Hepatocyte (in vitro differentiated cells and primary cell): ENCODE measurements around the genes IGLON5 and SIGLEC6.

DNA sequence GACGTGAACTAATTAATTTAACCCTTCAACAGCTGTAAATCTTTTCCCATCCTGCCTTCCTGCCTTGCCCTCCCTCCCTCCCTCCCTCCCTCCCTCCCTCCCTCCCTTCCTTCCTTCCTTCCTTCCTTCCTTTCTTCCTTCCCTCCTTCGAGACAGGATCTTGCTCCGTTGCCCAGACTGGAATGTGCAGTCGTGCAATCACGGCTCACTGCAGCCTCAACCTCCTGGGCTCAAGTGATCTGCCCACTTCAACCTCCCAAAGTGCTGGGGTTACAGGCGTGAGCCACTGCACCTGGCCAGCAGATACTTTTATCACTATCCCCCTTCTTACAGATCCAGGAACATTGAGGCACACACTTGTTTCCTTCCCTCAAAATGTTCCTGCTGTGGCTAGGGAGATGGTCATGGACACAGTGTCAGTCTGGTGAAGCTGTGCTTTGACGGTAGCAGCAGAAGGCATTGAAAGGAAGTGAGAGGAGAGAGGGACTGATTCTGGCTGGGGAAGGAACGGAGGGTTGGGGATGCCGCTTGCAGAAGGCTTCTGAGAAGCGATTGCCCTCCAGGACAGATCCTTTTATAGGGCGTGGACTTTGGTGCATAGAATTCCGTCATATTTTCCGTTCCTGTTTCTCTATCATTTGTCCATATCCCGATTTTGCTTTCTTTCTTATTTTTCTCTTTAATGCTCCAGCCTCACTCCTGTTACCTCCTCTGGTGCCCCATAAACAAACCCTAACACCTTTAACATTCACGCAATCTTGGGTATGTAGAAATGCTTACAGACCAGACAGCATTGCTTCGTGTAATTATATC lies 14.2 kb upstream of the MYH14 start:
- RAMPAGE, long total RNA, result no peak
- RRBS, result no CpG with 5 or more reads among the region's 16 CpGs

- RAMPAGE, long total RNA, result no peak
- RRBS, result no CpG with 5 or more reads among the region's 8 CpGs
Observed at GRCh38 chr19:50206171-50206752, 2.8 kb downstream of the MYH14 start.

DNA sequence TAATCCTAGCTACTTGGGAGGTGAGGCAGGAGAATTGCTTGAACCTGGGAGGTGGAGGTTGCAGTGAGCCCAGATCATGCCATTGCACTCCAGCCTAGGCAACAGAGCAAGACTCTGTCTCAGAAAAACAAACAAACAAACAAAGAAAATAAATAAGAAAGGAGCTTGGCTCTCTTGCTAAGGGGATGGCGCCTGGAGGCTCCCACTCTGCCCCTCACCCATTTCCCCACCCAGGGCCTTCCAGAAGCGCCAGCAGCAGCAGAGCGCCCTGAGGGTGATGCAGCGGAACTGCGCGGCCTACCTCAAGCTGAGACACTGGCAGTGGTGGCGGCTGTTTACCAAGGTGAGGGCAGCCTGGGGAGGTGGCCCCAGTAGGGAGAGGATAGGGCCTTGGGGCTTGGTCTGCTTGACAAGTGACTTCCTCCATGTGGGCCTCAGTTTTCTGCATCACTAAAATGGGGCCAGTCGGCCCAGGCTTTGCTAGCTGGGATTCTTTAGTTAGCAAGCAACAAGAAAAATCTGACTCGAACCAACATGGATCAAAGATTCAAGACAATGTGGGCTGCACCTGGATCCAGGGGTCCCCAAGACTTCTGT lies 59.8 kb downstream of the MYH14 start:
- RAMPAGE, long total RNA, result no peak
- RRBS, result no CpG with 5 or more reads among the region's 9 CpGs

GRCh38 chr19:50315750-50316432 lies 13.3 kb downstream of the KCNC3 start:
- RAMPAGE, long total RNA, result no peak
- RRBS, result 8% methylated on average over 5 of the region's 18 CpGs

GRCh38 chr19:50416761-50417399 lies 1.9 kb upstream of the SPIB start:
- RAMPAGE, long total RNA, result no peak
- RRBS, result 86% methylated on average over 1 of the region's 23 CpGs

DNA sequence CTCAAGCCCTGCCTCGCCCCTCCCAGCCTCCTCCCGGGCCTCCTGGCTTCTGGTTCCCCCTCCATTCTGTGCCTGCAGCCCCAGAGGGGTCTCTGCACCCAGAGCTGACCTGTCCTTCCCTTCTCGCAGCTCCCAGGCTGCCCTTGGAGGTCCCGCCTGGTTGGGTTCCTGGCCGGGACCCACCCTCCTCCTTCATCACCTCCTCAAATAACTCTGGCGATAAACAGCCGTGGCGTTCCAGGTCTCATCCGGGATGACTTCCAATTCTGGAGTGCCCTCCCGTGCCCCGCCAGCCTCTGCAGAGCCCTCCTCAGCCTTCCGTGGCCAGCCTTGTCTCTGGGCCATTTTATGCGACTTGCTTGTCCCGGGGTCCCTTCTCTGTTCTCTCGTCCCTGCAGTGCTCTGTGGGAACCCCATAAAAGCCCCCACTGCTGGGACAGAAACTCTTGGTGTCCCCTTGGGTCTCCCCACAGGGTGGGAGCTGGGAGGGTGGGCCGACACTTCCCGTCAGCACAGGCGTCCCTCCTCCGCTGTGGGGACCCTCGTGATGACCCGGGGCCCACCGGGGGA lies 9.2 kb downstream of the JOSD2 start:
- RAMPAGE, long total RNA, result no peak
- RRBS, result 79% methylated on average over 8 of the region's 22 CpGs

GRCh38 chr19:50660694-50661602 lies 11.7 kb downstream of the C19orf81 start:
- RAMPAGE, long total RNA, result no peak
- RRBS, result no CpG with 5 or more reads among the region's 22 CpGs

DNA sequence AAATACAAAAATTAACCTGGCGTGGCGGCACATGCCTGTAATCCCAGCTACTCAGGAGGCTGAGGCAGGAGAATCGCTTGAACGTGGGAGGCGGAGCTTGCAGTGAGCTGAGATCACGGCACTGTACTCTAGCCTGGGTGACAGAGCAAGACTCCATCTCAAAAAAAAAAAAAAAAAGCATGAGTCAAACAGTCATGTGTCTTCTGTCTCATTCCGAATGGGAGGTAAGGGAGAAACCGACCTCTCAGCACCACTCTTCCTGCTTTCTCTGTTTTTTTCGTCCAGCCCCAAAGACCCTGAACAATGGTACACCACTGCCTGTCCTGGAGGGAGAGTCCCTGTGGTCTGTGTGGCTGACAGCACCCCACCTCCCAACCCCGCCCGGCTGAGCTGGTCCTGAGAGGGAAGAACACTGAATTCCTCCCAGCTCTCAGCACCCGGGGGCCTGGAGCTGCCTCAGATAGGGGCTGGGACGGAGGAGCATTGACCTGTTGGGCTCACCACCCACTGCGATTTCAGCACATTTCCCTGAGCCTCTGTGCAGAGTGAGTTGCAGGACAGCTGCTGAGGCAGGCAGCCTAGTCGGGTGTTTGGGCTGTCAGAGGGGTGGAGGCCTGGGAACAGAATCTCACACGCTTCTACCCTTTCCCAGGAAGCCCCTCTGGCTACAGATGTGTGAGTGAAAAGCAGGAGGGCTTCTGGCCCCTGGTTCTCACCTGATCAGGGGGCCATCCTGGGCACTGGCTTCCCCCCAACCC lies 2.1 kb upstream of the SIGLEC9 start:
- RAMPAGE, long total RNA, result no peak
- RRBS, result 40% methylated on average over 1 of the region's 16 CpGs

- RAMPAGE, long total RNA, result no peak
- RRBS, result no CpG with 5 or more reads among the region's 3 CpGs
Observed at GRCh38 chr19:51139363-51139829, 2.7 kb upstream of the SIGLEC7 start.

DNA sequence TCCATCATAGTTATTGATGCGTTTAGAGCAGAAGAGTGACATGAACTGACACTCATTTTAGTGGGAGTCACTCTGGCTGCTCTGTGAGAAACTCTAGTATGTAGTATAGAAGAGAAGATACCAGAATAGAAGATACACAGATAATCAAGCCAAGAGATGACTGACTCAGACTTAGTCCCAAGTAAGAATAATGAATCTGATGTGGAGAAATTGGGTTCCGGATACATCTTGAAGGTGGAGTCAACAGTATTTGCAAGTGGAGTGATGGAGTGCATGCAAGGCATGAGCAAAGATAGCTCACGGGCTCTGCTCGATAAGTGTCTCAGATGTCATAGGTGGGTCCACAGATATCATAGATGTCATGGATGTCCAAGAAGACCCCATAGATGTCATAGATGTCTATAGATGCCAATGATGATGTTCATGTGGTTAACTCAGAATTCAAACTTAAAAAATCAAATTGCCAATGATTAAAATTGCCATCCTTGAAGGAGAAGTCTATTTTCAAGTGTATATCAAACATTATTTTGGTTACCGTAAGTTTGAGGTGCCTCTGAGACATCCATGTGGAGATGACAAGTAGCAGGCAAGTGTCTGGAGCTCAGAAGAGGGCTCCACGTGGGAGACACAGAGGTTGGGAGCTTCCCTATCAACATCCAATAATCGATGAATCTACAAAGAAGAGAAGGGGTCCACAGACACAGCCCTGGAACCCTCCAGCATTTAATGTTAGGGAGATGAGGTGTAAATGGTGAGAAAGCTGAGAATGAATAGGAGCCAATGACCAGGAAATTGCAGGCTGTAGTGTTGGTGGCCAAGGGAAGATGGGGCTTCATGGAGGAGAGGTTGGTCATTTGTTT lies 12.9 kb upstream of the SIGLECL1 start:
- RAMPAGE, long total RNA, result no peak
- RRBS, result no CpG with 5 or more reads among the region's 7 CpGs

- RAMPAGE, long total RNA, result no peak
- RRBS, result 4% methylated on average over 20 of the region's 75 CpGs
Observed at GRCh38 chr19:51311207-51312219, at the start of gene IGLON5. Gene IGLON5 (plus strand): TSS chr19:51311644.

GRCh38 chr19:51325324-51325993 lies 14.0 kb downstream of the IGLON5 start:
- RAMPAGE, long total RNA, result no peak
- RRBS, result no CpG with 5 or more reads among the region's 25 CpGs

DNA sequence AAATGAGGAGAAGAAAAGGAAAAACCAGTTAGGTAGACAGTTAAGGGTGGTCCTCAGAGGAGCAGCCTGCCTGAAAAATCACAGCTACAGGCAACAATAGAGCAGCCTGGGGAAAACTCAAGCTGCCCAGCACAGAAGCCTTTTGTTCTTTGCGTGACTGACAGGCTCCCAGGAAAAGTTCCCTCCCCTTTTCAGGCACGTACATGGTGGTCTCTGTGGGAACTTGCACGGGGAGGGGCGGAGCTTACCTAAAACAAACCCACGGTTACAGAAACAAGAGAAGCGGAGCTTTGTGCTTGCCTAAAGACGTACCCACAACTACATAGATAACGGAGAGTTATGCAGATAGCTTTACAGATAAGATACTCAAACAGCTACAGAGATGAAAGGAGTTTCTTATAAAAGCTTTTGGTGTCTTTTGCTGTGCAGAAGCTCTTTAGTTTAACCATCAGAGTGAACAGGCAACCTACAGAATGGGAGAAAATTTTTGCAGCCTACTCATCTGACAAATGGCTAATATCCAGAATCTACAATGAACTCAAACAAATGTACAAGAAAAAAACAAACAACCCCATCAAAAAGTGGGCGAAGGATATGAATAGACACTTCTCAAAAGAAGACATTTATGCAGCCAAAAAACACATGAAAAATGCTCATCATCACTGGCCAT lies 11.4 kb downstream of the ETFB start:
- RAMPAGE, long total RNA, result no peak
- RRBS, result no CpG with 5 or more reads among the region's 9 CpGs

DNA sequence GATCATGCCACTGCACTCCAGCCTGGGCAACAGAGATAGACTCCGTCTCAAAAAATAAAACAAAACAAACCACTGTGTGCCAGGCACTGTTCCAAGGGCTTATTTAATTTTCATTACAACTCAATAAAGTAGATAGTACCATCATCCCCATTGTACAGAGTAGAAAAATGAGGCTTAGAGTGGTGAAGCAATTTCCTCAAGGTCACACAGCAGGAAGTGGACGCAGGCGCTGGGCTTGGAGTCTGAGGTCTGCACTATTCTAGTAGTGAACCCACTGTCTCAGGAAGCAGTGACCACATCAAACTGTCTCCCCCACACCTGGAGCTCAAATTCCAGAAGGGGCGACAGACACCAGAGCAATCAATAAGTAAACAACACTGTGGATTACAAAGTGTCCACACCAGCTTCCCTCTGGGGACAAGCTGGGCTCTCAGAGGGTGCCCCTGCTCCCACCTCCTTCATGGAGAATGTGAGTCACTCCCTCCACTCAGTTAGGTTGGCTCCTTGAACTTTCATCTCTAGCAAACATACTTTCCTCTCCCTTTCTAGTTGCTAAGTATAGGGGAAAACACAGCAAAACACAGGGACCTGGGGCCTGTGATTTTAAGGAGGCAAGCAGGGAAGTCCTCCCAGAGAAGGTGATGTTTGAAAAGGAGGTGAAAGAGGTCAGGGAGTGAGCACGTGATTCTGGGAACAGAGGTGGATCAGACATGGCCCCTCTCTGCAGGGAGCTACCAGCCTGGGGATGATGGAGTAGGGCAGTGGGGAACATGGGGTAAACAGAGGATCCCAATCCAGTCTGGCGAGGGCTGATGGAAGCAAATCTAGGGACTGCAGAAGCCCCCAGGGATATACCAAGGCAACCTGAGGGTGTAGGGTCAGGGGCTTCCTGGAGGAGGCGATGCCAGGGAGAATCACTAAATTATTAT lies 3.4 kb downstream of the ETFB start:
- RAMPAGE, long total RNA, result no peak
- RRBS, result no CpG with 5 or more reads among the region's 7 CpGs

- RAMPAGE, long total RNA, result no peak
- RRBS, result no CpG with 5 or more reads among the region's 5 CpGs
Observed at GRCh38 chr19:51474516-51475334, 16.5 kb upstream of the SIGLEC8 start.

DNA sequence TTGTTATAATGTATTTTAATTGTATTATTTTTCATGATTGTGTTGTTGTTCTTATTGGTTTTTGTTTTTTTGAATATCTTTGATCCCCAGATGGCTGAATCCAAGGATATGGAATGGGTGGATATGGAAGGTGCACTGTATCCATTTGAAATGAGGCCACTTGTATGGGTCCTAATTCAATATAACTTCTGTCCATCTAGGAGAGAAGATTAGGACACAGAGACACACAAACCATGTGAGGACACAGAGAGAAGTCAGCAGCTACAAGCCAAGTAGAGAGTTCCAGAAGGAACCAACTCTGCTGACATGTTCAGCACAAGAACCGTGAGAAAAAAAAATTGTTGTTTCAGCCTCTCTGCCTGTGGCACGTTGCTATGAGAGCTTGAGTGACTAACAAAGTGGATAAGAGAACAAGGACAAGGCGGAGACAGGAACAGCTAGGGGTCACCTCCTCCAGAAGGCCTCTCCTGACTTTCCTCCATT lies 5.5 kb upstream of the SIGLEC12 start:
- RAMPAGE, long total RNA, result no peak
- RRBS, result no CpG with 5 or more reads among the region's 3 CpGs

GRCh38 chr19:51531365-51532140 lies at the start of gene SIGLEC6:
Gene SIGLEC6 (minus strand): TSS chr19:51531670.
- RAMPAGE, long total RNA, result no peak
- RRBS, result no CpG with 5 or more reads among the region's 23 CpGs

- RAMPAGE, long total RNA, result no peak
- RRBS, result 73% methylated on average over 2 of the region's 7 CpGs
Observed at GRCh38 chr19:51647025-51647477, 426 bp upstream of the SIGLEC14 start.

- RAMPAGE, long total RNA, result no peak
- RRBS, result no CpG with 5 or more reads among the region's 23 CpGs
Observed at GRCh38 chr19:51688361-51689091, 4.6 kb upstream of the SPACA6 start.

DNA sequence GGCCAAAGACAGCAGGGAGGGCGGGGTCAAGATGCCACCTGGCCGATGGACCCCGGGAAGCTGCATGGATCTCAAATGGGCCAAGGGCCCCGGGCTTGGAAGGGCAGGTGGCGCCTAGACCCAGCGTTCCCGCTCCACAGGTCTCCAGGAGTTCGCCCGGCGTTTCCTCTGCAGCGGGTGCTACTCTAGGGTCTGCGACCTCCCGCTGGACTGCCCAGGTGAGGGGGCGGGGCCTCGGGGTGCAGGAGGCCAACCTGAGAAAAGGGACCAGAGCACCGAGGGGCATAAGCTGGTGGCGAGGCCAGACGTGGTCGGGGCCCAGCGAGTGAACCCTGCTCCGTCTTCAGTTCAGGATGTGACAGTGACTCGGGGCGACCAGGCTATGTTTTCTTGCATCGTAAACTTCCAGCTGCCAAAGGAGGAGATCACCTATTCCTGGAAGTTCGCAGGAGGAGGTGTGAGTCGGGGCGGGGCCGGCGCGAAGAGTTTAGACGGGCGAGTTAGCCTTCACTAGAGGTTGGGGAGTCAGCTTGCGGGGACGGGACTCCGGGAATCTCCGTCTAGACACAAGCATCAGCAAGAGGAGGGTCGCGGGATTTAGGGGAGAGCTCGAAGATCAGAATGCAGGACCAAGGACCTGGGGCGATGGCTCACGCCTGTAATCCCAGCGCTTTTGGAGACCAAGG lies 9.9 kb downstream of the SPACA6 start:
- RAMPAGE, long total RNA, result no peak
- RRBS, result 11% methylated on average over 15 of the region's 42 CpGs